Osteocyte (in vitro differentiated cells): Measurements from ENCODE around the genes NRIP2 and TEX52.

GRCh38 chr12:2075415-2075923, 22.7 kb downstream of the CACNA1C start:
- PRO-cap = no peak

DNA sequence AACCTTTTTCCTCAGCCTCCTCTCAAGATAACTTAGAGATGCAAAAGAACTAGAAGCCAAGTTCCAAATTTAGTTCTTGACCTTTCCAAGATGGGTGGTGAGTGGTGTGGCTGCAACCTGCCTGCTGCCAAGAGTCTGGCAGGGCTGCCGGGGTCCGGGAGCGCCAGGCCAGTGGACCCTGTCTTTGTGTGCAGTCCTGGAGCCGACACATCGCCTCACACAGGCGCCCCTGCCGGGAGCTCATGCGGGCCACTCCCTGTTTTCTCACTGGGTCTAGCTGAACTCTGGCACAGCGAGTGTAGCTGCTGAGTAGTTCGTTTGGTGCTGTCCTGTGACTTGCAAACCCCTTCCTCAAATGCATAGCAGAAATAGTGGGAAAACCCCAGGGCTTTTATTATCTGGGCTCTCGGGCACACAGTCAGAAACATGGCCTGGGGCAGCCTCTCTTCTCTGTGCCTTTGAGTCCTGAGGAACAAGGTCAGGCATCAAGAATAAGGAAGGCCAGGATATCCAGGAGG, 85.0 kb downstream of the CACNA1C start:
- PRO-cap = no peak

DNA sequence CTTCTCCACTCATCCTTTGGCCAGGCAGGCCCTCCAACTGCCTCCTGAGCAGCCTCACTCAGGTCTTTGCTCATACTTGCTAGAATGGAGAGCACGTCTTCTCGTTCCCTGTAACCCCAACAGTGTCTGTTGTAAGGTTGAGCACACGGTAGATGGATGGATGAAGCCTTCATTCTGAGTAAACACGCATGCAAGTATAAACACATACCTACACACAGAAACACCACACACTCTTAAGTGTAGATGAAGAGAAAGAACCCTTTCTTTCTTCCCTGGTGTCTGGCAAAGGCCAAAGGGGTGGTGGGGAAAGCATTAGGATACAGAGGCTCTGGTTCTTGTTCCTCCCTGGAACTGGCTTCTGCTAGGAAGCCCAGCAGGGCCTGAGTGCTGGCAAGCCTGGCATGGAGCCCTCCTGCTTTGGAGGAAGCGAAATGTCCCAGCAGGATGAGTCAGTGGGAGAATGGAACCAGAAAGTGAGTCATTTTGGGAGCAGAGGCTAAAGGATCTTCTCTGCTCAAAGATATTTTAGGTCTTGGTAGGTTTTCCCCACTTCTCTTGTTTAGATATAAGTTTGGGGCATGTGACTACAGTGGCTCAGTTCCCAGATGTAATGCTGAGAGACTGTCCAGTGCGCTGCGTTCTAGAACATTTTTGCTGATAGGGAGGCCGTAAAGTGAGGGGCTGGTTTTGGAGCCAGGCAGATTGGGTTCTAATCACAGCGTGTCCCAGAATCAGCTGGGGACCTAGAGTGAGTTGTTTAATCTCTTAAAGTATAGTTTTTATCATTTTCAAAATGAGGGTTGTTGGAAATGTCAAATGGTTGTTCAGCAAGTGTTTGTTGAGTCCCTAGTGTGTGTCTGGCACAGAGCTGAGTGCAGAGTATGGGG, 127.5 kb downstream of the CACNA1C start:
- PRO-cap = no peak

DNA sequence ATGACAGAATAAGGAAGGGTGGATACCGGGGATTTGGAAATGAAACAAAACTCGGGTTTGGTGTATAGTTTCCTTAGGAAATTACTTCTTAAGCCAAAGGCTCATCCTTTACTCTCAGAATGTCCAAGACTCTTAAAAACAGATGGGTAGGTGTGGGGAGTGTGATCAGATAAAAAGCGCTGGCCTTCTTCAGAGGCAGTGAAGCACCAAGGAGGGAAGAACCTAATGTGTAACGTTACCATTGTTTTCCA, 298.1 kb upstream of the FKBP4 start:
- PRO-cap = no peak

DNA sequence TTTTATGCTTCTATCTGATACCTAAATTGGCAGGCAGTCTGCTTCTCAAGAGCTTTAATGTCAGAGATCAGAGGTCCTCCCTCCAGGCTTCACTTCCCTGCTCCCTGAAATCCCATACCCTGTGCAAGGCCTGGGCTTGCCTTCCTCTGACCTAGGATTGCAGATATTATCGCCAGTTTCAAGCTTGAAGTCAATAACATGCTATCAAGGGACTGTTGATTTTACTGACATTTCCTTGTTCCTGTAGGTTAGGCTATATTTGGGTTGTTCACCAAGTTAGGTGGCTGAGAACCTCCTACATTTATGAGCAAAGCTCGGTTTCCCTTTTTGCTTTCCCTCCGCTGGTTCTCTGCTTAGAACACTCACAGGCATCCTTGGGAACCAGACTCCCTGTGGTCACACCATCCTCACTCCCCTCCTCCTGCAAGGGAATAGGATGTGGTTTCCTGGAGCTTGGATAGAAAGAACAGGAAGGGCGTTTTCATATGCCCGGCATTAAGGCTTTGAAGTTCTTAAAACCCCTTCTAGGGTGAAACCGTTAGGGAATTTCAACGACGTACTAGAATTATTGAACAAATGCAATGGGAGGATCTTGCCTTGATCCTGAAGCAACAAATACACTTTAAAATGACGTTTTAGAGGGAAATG, 208.2 kb upstream of the FKBP4 start:
- PRO-cap = no peak

DNA sequence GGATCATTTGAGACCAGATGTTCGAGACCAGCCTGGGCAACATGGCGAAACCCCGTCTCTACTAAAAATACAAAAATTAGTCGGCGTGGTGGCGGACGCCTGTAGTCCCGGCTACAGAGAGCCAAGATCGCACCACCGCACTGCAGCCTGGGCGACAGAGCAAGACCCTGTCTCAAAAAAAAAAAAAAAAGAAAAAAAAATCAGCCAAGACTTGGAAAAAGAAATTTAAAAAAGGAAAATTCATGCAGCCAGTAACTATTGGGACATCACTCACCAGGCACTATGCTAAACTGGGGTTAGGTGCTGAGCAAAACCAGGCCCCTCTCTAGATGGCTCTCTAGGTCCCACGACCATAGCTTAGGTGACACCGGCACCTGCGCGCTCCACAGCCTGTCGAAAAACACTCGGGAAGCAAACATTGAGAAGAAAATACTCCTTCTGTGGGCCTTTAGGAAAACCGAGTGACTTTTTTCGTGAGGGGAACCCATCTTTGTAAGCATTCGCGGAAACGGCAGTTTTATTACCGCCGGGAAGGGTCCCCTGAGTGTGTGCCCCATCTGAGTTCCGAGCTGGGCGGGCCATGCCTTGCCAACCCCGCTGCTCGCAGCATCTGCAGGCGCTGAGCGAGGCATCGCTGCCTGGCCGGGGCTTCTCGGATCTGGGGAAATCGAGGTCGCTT, 908 bp upstream of the FKBP4 start:
- PRO-cap = no peak

GRCh38 chr12:2834487-2835484, at the start of gene NRIP2:
Gene NRIP2, minus strand, starts transcription at chr12:2835035.
- PRO-cap = no peak

- PRO-cap = no peak
Measured at GRCh38 chr12:2856163-2857388, at the start of gene TEX52. Gene TEX52, minus strand, starts transcription at chr12:2857039.

DNA sequence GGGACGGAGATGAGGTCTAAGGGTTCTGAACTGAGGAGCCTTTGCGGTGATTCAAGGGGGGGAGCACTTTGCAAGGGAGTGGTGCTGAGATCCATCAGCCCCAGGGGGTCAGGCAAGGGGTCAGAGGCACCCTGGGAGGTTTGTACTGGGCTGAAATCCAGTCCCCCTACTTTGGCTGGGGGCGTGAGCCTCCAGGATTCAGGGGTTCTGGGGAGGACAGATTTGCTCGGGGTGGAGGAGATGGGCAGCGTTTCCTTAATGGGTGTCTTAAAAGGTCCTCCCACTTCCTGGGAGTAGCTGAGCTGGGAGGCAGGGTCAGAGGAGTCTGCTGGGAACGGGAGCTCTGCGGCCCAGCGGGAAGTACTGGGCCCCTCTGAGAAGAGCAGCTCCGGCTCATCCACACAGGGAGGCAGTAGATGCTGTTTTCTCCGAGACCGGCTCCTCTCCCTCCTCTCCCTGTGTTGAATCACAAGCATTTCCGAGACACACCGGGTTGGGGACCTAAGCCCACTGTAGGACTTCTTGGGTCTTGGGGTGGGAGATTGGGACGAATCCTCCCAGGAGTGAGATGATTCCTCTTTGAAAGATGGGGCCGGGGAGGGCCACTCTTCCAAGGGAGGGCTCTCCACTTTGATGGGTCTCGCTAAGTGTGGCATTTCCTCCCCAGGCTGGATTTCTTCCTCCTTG, 2.2 kb upstream of the TEX52 start:
- PRO-cap = no peak

DNA sequence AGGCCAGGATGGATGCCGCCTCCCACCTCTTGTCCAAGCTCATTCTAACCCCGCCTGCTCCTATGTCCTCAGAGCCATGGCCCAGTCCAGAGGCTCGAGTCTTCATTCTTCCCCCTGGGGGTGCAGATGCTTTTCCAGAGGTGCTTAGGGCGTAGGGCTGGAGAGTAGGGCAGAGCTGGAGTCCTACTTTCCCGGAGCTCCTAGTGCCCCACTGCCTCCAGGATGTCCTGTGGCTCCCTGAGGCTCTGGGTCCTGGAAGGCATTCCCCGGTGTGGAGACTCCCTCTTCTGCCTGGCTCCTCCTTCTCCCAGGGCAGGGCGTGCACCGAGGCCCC, 15.2 kb downstream of the TEAD4 start:
- PRO-cap = no peak

DNA sequence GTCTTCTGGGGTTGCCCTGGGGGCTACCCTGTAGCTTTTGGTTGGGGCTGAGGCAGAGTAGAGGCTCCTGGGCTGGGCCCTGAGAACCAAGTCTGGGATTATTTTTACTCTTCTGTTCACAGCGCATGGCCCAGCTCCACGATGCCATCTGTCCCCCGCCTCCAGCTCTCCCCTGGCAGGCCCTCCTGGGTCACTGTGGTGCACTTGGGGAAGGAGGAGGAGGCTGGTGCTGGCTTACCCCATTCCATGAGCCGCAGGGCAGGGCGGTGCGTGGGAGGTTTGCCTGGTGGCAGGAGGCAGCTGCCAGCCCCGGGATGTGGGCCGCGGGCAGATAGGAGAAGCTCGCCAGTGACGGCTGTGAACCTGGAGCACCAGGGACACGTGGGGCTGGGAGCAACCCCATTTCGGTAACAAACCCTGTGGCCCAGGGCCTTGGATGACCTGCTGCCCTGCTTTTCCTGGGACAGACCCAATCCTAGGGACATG, 23.2 kb downstream of the TEAD4 start:
- PRO-cap = no peak

- PRO-cap = no peak
Measured at GRCh38 chr12:3130487-3130913, 53.3 kb downstream of the TSPAN9 start.

- PRO-cap = no peak
Measured at GRCh38 chr12:3144872-3145525, 67.8 kb downstream of the TSPAN9 start.

DNA sequence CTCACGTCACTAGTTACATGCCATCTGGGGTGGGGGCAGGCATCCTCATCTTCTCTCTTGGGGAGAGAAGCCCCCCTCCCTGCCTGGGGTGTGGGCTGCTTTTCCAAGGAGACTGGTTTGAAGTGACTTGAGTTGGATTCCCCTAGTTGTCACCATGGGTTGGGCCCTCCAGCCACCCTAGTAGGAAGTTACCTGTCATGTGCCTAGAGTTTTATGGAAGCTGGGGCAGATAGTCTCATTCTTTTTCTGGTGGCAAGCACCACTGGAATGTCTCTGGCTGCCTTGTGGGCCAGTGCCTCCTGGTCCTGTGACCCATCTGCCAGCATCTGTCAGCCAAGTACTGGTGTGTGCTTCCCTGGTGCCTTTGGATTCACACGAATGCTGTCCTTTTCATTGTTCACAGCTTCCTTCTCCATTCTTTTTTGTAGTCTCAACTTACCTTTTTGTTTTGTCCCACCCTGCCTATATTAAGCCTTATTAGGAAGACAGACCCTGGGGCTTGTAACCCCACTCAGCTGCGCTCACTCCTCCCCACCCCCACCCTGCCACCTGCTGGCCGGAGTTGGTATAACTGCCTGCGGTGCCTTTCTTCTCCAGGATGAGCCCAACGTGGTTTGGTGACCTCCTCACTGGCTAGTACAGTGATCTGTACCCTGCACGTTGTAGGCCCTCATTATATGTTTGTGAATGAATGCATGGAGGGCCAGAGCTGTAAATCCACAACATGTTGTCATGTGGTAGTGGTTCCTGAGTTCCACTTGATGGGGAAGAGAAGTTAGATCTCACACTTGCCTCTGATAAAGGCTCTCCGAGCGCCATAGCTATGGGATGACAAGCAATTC, 125.7 kb downstream of the TSPAN9 start:
- PRO-cap = no peak

GRCh38 chr12:3213904-3214054, 136.6 kb downstream of the TSPAN9 start:
- PRO-cap = no peak

DNA sequence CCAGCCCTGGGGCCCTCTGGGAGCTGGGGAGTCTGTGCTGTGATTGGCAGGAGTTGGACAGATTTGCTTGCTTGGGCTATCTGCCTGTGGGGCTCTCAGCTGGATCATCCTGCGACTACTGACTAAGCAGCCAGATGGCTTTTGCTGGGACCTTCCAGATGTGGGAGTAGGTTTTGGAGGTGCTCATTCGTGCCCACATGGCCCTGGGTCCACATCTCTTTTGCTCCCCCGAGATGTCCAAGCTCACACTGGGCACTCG, 138.9 kb downstream of the TSPAN9 start:
- PRO-cap = no peak

- PRO-cap = no peak
Measured at GRCh38 chr12:3251094-3251503, 173.9 kb downstream of the TSPAN9 start.

DNA sequence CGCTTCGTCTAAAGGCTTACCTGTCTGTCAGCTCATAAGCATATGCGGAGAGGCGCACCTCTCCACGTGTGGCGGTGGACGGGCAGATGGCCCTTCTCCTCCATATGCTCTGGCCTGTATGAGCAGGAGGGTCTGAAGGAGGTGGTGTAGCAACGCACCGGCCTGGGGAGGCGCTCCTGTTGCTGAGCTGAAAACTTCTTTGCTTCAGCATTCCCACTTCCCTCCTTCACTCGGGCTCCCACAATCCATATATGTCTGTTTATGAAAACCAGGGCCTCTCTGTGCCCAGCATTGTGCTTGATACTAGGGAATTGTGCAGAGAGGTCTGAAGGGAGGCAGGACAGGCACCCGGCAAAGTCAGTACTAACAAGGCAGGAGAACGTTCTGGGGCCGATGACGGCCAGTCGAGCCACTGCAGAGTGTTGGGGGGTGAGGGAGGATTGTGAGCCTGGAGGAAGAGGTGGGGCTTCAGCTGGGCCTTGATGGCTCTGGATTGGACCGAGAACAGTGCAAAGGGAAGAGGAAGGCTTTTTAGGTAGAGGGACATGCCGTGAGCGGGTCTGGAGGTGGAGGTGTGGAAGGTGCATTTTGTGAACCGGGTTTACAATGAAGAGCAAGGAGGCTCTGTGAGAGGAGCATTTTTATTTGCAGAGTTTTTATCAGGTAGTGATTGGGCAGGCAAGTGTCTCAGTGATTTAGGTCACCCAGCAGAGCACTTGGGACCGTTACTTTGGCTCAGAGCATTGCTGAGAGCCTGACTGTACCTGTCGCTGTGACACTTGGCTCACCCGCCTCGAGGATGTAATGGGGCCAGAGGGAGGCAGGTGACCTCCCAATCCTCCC, 186.4 kb downstream of the TSPAN9 start:
- PRO-cap = no peak

DNA sequence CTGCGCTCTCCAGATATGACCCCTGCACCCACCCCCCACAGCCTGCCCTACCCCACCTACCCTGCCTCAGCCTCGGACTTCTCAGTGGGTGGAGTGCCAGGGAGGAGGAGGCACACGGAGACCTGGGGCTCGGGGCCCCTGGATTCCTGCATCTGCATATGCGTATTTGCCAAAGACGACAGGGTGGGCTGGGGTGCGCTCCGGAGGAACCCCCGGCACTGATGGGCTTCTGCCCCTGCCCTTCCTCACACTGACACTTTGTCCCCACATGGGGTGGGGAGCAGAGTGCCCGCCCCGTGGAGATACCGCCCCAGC, 206.0 kb downstream of the TSPAN9 start:
- PRO-cap = no peak

DNA sequence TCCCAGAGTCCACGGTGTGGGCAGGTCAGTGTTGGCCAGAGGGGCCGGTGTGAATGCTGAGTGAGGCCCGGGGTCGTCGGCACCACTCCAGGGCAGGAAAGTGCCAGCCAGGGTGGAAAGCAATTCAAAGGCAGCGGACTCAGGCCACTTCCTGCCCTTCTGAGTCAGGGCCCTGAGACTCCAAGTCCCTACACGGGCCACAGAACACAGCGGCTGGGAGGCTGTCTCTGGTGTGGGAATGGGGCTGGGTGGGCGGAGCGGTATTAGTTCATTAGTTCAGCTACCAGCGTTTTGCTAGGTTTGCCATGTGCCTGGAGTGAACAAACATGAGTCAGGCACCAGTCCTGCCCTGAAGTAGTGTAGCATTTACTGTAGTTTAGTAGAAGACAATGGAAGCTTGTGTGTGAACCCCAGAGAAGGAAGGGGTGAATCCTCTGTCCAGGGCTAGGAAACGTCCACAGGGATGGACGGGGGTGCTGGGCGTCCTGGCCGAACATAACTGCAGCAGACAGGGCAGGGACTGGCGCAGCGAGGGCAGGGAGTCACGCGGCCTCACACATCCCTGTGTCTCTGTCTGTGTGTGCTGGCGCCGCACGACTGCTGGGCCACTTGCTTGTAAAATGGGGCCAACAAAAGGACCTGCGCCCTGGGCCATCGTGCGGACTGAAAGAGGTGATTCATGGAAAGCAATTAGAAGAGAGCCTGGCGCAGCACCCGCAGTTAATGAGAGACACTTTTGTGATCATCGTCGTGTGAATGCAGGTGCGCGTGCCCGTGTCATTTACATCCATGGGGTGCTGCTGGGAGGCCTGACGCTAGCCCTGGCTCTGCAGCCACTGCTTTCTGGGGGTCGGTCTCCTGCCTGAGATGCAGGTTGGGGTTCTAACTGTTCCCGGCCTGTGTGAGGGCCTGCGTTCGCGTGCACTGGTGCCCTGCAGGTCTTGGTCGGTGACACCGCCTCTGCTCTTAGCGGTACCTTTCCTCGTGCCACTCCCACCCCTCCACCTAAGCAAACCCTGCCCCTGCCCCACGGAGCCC, 186.3 kb upstream of the PRMT8 start:
- PRO-cap = no peak